Sciatic nerve (tissue), 1 donor: Measurements from ENCODE around the genes SULT2A1, FAM83E and PLEKHA4.

- PRO-cap = no peak
These were observed 5.8 kb upstream of the KPTN start for GRCh38 chr19:47489805-47490251.

- PRO-cap = no peak
These were observed 10.7 kb upstream of the KPTN start for GRCh38 chr19:47494504-47495311.

- PRO-cap = no peak
These were observed 13.6 kb downstream of the NAPA start for GRCh38 chr19:47500971-47501883.

DNA sequence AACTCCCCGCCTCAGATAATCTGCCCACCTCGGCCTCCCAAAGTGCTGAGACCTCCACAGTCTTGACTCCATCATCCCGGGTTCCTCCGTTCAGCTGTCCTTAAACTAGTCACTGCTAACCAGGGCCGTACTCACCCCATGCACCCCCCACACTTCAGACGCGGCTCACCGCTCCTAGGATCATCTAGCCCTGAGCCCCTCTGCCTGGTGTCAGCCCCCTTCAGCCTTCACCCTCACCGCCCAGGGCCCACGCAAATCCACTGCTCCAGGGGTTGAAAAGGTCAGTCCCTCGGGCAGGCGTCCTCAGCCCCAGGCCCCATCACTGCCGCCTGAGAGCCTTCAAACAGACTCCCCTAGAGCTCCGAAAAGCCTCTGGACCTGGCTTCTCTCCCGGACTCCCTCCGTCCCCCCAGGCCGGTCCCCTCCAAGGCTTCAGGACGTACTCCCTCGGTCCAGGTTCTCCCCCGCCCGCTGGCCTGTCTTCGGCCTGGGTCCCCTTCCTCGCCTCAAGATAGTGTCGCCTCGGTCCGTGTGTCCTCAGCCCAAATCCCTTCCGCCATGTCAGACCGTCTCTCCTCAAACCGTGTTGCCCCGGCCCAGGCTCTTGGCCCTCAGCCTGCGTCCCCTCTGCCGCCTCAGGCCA is 672 bp downstream of the NAPA start:
- PRO-cap = no peak

GRCh38 chr19:47541454-47542387 is 26.9 kb upstream of the NAPA start:
- PRO-cap = no peak

GRCh38 chr19:47611465-47612124 is 2.7 kb downstream of the BICRA start:
- PRO-cap = no peak

DNA sequence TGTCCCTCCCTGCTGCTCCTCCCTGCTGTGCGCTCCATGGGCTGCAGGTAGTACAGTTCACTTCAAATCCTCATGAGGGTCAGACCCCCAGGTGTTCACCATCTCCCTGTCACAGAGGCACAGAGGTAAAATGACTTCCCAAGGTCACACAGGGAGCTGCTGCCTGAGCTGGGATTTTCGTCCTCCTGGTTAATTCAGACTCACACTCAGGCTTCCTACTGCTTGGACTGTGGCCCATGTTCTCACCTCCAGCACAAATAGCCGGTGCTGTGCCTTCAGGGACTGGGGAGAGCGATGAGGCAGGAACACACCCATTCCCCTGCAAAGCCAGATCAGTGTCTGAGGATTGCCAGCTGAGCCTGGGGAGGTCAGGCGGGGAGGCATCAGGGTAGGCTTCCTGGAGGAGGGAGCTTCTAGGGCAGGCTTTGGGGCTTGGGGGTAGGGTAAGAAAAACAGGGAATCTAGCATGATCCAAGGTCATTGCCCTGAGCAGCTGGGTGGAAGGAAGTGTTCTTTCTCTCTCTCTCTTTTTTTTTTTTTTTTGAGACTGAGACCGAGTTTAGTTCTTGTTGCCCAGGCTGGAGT is 14.5 kb downstream of the BICRA start:
- PRO-cap = no peak

- PRO-cap = no peak
These were observed 51.4 kb downstream of the BICRA start for GRCh38 chr19:47660259-47660765.

- PRO-cap = no peak
These were observed 6.6 kb downstream of the EHD2 start for GRCh38 chr19:47719887-47720133.

DNA sequence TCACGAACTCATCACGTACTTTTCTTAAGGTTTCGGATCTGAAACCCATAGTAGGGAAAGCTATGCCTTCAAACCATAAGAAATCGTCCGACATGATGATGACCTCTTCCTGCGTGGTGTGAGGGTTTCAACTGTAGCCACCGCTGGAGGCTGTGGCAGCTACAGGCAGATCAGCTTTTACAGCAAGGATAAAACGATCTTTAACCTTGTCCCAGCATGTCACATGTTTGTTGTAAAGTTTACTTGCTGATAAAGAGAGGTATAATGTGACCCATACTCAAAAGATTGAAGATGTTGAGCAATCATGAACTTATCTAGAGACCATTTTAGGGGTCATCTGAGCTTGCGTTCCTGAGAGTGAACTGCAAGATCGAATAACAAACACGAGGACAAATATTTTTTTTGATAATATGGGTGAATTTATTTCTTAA is at the start of gene SULT2A1:
Gene SULT2A1 (minus strand): TSS at position 152 of the 431 bp plus-strand sequence.
- PRO-cap = no peak

DNA sequence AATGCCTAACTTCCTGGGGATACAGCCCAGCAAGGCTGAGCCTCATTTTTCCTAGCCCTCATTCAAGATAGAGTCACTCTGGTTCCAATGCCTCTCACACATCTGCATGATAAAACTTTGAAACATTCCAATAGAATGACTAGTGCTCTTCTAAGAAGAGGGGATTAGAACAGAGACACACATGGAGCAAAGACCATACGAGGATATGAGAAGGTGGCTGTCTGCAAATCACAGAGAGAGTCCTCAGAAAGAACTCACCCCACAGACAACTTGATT is 20.7 kb upstream of the CABP5 start:
- PRO-cap = no peak

DNA sequence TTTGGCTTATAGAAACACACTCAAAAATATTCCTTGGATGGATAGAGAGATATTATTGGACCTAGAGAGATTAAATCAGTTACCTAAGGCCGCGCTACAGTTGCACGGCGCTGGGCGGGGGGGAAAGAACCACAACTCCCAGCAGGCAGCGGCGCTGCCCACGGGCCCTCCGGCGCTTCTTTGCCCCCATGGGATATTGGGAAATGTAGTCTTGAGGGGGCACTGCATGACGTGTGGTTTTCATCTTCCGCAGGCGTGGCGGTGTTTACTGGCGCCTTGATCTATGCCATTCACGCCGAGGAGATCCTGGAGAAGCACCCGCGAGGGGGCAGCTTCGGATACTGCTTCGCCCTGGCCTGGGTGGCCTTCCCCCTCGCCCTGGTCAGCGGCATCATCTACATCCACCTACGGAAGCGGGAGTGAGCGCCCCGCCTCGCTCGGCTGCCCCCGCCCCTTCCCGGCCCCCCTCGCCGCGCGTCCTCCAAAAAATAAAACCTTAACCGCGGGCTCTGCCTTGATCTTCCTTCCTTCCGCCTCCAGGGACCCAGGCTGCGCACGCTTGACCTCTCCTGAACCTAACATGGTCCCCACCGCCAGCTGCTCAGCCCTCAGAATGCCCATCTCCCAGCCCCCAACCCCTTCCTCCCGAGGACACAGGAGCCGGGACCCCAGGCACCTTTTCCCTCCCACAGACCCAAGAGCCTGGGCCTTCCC is 4.9 kb downstream of the EMP3 start:
- PRO-cap = bidirectional peak, plus-strand start at position 293 of the sequence, minus-strand start at position 343 of the sequence; bidirectional peak, plus-strand start at position 518 of the sequence, minus-strand start at position 397 of the sequence

DNA sequence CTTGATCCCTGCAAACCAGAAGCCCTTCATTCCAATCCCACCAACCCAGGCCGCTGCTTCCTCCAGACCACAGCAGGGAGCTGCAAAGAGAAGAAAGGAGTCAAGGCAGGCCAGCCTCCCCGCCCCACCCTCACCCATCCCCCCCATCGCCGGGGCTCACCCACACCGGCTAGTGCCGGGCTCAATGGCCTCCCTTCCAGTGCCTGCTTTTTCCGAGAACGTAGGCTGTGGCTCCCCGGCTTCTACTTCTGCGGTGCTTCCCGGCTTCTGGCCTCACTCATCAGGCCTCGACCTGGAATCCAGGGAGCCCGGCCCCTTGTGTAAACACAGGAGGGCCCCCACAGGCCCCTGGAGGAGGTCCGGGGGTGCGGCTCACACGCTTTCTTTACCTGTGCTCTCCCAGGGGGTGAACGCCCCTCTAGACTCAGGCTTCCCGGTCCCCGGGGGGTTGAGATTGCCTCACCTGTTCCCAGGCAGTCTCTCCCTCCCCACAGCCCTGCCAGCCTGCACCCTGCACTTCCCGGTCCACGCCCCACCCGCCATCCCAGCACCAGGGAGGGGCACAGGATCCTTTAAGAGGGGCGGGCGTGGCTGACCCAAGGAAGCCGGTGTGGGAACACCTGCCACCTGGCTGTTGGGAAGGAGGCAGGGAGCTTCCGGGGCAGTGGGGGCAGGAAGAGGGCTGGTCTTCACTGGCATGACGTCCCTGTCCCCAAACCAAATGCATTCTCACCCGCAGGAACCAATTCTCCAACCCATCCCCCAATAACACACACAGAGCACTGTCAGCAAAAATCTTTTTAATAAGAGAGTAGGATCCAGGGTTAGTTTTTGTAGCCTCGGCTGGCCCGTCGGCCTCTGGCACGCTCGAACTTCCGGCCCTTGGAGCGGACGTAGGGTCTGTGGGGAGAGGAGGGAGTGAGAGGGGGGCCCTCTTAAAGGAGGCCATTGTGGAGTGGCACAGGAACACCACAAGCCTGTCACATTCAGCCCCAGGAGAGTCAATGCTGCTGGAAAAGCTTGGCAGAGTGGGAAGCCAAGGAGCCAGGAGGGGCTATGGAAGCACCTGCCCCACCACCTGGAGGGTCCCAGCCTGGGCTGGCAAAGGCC is at the start of gene FAM83E:
Gene FAM83E (minus strand): TSS at position 529 of the 1,110 bp plus-strand sequence.
- PRO-cap = bidirectional peak, plus-strand start at position 664 of the sequence, minus-strand start at position 546 of the sequence

DNA sequence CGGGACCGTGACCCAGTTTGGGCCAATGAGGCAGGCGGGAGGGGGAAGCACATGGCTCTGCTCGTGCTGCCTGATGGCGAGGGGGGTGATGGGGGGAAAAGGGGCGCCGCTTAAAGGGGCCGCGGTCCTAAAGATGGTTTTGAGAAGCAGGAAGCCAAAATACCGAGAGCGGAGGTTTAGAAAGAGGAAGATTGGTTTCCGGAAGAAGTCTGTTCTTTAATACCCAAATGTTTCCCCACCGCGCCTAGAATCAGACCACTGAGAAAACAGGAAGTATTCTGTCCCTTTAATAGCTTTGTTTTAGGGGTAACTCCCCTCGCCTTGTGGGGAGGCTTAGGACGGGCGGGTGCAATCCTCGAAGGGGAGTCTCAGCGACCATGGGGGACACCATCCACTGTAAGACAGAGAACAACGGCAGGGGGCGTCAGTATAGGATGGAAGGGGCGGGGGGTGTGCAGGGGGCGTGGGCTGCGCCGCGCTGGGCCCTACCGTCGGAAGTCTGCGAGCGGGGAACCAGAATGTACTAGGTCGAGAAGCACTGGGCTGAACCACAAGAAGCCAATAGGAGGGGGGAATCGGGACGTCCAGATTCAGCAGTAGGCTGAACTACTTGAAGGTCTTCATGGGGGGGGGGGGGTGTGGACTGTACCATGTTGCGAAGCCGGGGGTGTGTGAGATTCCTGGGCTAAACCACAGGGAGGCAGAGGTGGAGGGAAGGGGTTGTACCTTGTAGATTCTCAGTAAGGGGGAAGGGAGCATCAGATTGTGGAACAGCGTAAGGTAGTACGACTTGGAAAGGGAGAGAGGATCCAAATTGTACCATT is 784 bp upstream of the DBP start:
- PRO-cap = bidirectional peak, plus-strand start at position 142 of the sequence, minus-strand start outside the sequence; unidirectional peak, plus-strand start at position 336 of the sequence; bidirectional peak, plus-strand start at position 743 of the sequence, minus-strand start at position 503 of the sequence

DNA sequence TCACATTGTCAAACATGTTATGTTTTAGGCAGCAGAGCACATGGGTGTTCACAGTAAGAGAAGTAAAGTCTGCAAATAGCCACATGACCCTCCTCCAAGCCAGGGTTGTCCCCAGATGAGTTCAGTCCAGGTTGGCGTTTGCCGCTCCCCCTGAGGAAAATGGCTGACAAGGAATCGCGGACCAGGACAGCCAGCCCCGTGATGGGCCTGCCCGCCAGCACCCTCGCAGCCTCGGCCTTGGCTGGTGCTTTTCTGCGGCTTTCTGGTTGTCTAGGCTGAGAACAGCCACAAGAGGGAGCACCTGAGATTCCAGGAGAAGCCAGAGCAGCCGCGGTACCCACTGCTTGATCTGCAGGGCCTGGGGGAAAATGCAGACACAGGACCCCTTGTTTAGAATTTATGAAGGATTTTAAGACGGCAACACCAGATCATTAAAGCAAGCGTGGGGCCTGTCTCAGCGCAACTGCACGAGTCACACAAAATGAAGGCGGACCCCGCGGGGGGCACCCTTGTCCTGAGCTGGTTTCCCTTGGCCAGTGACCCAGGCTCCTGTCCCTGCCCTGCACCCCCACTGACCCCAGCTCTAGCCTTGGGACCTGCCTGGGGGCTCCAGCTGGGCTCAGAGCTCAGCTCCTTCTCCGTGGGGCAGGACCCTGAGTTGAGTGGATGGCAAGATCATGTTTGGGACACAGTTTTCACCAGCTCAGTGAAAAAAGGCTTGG is 2.6 kb upstream of the NTN5 start:
- PRO-cap = no peak

GRCh38 chr19:48712762-48713625 is 6.5 kb downstream of the MAMSTR start:
- PRO-cap = no peak

- PRO-cap = bidirectional peak, plus-strand start at chr19:48720866, minus-strand start at chr19:48720674; unidirectional peak, minus-strand start at chr19:48721022
These were observed 1.1 kb upstream of the MAMSTR start for GRCh38 chr19:48720178-48721395.

GRCh38 chr19:48739451-48740411 is 679 bp downstream of the RASIP1 start:
- PRO-cap = no peak

DNA sequence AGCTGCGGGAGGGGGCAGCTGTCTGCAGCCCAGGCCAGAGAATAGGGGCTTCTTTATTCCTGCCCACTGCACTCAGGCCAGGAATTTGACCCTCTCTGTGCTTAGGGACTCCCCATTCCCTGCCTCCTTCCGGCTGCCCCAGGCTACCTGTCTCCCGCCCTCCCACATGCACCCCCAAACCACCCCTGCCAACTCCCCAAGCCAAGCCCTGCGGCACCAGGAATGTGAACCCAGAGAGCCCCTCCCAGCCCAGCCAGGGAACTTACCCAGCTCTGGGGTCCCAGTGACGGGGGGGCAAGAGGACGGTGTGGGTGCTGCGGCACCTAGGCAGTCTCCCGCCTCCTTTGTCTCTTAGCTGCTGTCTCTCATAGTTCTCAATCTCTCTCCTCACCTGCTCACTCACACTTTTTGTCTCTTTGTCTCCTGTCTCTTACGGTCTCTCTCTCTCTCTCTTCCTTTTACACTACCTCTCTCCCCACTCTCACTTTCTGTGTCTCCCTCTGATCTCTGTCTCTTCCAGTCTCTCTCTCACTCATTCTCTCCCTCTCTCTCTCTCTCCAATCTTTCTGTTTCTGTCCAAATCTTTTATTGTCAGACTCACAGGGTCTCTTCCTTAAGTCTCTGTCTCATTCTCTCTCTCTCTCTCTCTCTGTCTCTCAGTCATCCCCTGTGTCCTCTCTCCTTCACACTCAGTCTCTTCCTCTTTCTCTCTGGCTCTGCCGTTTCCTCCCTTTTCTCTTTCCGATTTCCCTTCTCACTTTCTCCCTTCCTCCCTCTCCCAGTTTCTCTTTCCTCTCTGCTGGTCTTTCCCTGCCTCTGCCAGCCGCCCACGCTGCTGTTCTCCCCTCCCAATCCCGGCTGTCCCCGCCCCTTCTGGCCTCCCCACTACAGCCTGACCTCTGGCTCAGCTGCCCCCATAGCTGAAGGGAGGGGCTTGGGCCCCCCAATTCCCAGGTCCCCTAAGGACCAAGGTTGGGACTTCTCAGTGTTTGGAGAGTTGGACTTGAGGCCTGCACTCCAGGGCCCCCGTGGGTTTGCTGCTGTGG is at the start of gene PLEKHA4:
Gene PLEKHA4 (minus strand): TSS at position 801 of the 1,046 bp plus-strand sequence.
- PRO-cap = unidirectional peak, plus-strand start at position 283 of the sequence; bidirectional peak, plus-strand start at position 988 of the sequence, minus-strand start at position 780 of the sequence

DNA sequence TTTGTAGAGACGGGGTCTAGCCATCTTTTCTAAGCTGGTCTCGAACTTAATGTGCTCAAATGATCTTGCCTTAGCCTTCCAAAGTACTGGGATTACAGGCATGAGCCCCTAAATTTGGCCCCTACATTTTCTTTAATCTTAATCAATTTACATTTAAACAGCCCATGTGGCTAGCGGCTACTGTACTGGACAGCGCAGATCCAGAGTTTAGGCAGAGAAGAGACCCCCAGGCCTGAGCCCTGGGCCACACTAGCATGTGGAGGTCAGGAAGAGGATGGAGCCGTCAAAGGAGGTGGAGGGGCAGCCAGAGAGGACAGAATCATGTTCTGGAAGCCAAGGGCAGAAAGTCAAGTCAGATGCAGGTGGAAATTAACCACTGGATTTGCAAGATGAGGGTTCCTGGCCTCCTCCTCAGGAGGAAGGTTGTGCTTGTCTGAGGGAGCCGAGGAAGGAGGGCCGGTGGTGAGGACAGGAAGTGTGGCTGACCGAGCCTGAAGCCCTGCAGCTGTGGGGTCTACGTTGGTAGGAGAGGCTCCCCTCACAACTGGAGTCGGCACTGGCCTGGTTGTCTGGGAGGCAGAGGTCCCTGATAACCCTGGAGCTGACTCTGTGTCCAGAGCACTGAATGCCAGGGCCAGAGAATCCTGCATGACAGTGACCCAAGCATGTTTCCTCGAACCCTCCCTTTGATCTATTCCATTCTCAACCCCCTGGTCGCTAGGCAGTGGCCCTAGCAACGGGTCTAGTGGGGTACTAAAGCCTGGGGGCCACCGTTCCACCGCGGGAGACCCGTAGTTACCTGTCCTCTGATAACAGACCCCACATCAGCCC is 15.5 kb upstream of the DHDH start:
- PRO-cap = no peak